ENCODE measurements around a stretch of chr12.

GRCh38 chr12:46195191-46195742 lies 73.6 kb downstream of the SLC38A1 start:
- PRO-cap, 7 experiments: peak in 1 of 7 experiments; most common minus-strand start chr12:46195491 (in 1)

DNA sequence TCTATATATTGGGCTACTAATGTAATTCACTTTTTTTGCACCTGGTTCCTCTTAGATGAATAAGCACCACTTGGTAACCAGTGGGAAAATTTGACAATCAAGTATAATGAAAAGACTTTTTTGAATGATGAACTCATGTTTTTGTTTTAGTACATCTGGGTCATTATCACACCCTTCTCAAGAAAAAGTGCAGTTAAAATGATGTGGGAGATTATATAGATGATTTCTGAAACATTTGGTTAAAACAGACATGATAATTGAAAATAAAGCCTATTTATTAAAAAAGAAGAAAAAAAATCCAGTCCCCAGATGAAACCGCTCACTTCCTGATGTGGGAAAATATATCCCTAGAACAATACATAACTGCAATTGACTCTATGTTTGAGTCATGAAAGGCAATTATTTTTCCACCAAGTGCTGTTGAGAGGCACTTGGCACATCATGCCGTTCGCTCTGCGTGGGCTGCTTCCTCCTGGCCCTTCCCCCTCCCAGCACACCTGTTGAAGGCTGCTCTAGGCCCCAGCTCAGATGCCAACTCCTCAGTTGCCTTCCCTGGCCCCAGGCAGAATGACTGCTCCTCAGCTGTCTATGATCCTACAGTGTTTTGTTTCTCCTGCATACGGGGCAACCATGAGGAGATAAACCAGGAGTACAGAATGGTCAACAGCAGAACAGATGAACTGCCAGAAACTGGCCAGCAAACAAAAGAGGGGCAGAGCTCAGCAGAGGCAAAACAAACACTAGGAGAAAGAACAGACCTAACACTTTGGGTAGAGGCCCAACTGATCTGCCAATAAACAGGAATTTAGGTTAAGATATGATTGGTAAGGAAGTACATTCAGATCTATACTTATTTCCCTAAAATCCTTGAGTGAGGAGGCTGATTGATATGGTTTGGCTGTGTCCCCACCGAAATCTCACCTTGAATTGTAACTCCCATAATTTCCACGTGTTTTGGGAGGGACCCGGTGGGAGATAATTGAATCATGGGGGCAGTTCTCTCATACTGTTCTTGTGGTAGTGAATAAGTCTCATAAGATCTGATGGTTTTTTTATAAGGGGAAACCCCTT lies 58.9 kb downstream of the SLC38A1 start:
- PRO-cap, 7 experiments: peak in 3 of 7 experiments; most common plus-strand start position 542 of the sequence (in 2); most common minus-strand start position 1,008 of the sequence (in 2)

GRCh38 chr12:46269278-46269563 lies 378 bp upstream of the SLC38A1 start:
- PRO-cap, 7 experiments: peak in 1 of 7 experiments; most common plus-strand start chr12:46269440 (in 1)

GRCh38 chr12:46269564-46270416 lies 947 bp upstream of the SLC38A1 start:
- PRO-cap, 7 experiments: peak in 7 of 7 experiments; most common plus-strand start chr12:46270192 (in 3); most common minus-strand start chr12:46270009 (in 7)

- PRO-cap, 7 experiments: no peak in any of the 7 experiments
These were observed 10.2 kb downstream of the SLC38A2 start for GRCh38 chr12:46362123-46362931.

- PRO-cap, 7 experiments: no peak in any of the 7 experiments
These were observed 4.9 kb downstream of the SLC38A2 start for GRCh38 chr12:46367676-46368027.

GRCh38 chr12:46390374-46390573 lies 17.7 kb upstream of the SLC38A2 start:
- PRO-cap, 7 experiments: no peak in any of the 7 experiments

GRCh38 chr12:46406105-46406660 lies 33.6 kb upstream of the SLC38A2 start:
- PRO-cap, 7 experiments: no peak in any of the 7 experiments

- PRO-cap, 7 experiments: no peak in any of the 7 experiments
These were observed 165.1 kb downstream of the SLC38A4 start for GRCh38 chr12:46660809-46661010.

GRCh38 chr12:46786725-46787300 lies 39.0 kb downstream of the SLC38A4 start:
- PRO-cap, 7 experiments: no peak in any of the 7 experiments

- PRO-cap, 7 experiments: no peak in any of the 7 experiments
These were observed 29.7 kb downstream of the SLC38A4 start for GRCh38 chr12:46796121-46796553.

- PRO-cap, 7 experiments: no peak in any of the 7 experiments
These were observed 25.6 kb downstream of the SLC38A4 start for GRCh38 chr12:46799977-46800811.

GRCh38 chr12:46830386-46831426 lies 4.9 kb upstream of the SLC38A4 start:
- PRO-cap, 7 experiments: no peak in any of the 7 experiments

GRCh38 chr12:47205812-47206239 lies 126.1 kb upstream of the AMIGO2 start:
- PRO-cap, 7 experiments: peak in 2 of 7 experiments; most common plus-strand start chr12:47206060 (in 2)

- PRO-cap, 7 experiments: no peak in any of the 7 experiments
These were observed 282.4 kb upstream of the AMIGO2 start for GRCh38 chr12:47362046-47362605.

GRCh38 chr12:47370328-47371031 lies 290.7 kb upstream of the AMIGO2 start:
- PRO-cap, 7 experiments: no peak in any of the 7 experiments

DNA sequence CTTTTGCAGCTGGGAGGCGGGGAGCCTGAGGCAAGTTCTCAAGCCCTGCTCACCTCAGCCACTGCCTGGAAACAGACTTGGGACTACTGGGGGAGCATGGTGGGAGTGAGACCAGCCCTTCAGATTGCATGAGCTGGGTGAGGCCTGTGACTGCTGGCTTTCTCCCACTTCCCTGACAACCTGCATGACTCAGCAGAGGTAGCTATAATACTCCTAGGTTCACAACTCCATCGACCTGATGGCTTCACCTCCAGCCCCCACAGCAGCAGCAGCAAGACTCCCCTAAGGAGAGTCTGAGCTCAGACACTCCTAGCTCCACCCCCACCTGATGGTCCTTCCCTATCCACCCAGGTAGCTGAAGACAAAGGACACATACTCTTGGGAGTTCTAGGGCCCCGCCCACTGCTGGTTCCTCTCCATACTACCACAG lies 68.9 kb downstream of the RPAP3 start:
- PRO-cap, 7 experiments: no peak in any of the 7 experiments

GRCh38 chr12:47757816-47758062 lies 941 bp downstream of the RAPGEF3 start:
- PRO-cap, 7 experiments: no peak in any of the 7 experiments

DNA sequence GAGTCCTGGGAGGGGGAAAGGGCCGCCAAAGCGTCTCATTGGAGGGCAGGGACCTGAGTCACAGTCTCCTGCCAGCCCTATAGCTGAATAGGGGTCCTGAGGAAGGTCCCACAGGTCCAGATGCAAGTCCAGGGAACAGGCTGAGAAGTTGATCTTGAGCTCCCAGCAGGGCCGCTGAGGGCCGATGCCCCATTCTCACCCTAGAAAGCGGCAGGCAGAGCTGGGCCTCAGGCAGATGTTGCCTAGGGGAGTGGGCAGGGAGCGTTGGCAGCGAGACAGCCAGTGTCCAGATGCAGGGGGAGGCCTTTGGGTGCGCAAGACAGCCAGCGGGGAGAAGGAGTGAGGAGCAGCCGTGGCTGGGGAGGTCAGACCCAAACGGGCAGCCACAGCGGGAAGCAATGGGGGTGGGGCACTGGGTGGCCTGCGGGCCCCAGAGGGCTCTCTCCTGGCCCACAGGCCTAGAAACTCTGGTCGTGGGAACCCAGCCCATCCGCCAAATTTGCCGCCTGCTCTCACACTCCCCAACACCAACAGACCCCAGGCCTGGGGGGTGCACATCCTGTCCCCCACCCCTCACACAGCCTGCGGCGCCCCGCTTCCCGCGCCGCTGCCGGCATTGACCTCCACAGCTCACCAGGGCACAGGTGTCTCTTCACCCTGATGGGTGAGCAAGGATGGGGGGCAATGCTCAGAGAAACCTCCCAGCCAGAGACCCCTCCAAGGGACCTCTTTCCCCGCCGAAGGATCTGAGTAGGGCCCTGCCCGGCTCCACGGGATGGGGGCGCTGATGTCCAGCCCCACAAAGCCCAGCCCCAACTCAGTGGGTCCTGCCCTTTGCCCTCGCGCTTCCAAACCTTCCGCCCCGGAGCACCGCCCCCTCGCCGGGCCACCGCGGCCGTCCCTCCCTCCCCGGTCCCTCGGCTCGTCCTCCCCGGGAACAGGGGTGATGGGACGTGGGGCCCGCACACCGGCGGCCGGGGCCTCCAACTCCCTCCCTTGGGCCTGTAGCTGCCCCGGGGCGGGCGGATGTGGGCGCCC lies 898 bp downstream of the HDAC7 start:
- PRO-cap, 7 experiments: peak in 2 of 7 experiments; most common plus-strand start position 616 of the sequence (in 2); most common minus-strand start position 469 of the sequence (in 1)

- PRO-cap, 7 experiments: no peak in any of the 7 experiments
These were observed 34.5 kb downstream of the VDR start for GRCh38 chr12:47870073-47870814.

Measured in T-cell (primary cell).